ENCODE results near the gene MEIS1.

DNA sequence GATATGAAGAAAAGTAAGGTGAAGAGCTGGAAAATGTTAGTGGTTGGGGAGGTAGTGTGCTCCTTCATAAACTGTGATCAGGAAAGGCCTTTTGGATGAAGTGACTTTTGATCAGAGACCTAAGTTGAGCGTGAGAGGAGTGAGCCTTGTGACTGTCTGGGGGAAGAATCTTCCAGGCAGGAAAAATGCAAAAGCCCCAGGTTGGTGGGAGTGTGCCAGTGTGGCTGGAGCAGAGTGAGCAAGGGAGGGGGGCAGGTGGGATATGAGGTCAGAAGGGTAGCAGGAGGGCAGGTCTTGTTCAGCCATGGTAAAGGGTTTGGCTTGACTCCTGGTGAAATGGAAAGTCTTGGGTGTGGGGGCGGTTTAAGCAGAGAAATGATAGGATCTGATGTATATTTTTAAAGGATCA is 38.6 kb downstream of the ACTR2 start:
- PRO-cap = no peak

GRCh38 chr2:65275059-65276200 is 47.8 kb downstream of the ACTR2 start:
- PRO-cap = no peak

DNA sequence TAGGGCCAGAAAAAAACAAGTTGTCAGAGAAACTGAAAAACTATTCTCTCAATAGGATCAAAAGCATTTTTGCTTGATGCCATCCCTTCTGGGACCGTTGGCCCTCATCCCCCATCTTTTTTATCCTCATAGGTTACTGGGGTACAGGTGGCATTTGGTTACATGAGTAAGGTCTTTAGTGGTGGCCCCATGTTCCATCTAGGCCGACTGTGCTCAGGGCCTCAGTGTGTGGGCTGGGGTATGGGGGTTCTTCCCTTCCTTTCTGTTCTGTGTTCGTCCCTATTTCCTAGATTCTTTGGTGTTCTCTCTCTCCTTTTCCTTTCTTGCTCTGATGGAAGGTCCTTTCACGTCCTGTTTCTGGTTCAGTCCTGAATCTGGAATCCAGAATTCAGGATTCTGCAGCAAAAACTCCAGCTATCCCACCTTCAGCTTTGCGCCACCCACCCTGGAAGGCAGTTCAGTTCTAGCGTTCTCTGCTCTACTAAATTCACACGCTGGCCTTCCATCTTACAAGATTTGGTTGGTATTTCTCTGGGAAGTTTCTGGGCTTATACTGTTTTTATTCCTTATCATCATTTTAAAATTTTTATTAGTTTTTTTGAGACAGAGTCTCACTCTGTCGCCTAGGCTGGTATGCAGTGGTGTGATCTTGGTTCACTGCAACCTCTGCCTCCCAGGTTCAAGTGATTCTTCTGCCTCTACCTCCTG is 31.9 kb downstream of the SPRED2 start:
- PRO-cap = no peak

DNA sequence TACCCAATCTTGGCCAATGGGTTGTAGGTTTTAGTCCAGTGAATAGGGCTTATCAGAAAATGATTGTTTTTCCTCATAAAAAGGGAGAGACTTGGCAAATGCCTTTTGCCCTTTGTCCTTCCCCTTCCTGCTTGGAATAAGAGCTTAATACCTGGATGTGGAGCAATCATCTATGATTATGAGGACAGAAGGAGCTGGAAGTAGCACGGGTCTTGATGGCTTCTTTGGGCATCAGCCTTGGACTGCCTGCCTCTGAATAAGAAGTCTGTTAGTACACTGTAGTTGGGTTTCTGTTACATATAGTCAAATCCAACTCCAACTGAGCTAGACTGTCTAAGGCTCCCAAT is 23.1 kb upstream of the SPRED2 start:
- PRO-cap = no peak

DNA sequence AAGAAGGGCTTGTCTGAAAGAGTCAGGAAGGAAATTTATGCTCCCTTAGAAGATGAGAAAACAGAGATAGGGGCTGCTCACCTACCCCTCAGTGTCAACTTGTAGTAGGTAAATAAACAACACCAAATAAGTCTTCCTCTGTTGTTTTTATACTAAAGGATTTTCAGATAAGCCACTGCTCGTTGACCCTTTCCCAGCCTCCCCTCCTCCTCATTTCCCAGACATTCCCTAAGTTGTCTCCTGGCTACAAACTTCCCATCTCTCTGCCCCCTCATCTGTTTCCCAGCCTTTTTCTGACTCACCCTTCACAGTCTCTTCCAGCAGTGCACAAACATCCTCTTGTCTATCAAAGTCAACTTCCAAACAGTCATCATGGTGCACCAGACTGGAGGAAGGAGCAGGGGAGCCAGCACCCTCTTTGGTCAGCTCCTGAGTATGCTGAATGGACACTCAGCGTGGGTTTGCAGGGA is 26.5 kb upstream of the SPRED2 start:
- PRO-cap = no peak

DNA sequence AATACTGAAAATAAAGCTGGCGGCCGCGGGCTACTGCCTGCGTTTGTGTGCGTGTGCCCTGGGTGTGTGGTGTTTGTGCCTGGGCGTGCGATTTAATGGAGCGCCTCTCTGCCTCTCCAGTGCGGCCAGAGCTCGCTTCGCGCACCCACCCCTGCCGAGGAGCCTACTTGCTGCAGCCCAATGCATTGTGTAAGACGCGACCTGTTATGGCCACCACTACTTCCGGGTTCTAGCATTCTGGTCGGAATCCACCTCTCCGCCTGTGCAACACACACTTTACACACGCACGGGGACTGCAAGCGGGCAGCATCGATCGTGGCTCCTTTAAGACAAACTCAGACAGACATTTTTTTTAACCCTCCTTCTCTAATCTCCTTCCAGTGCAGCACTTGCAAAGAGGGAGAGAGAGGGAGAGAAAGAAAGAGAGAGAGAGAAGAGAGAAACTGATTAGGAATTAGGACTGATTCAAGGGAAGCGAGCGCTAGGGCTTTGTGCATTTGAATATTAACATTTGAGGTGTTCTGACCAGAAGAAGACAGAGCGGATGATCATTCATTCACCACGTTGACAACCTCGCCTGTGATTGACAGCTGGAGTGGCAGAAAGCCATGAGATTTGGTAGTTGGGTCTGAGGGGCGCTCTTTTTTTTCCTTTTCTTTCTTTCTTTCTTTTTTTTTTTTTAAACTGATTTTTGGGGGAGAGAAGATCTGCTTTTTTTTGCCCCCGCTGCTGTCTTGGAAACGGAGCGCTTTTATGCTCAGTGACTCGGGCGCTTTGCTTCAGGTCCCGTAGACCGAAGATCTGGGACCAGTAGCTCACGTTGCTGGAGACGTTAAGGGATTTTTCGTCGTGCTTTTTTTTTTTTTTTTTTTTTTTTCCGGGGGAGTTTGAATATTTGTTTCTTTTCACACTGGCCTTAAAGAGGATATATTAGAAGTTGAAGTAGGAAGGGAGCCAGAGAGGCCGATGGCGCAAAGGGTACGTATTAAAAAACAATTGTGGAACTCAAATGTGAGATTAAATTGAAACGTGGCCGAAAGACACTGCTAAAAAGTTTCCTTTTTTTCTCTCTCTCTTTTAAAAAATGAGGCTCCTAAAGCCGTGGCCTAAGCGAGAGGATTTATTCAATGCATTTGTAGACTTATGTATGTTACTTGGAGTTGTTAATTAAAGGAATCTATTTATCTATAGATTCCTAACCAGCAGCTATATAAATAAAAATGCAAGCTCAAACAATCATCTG is at the start of gene MEIS1:
Gene MEIS1 (plus strand): TSS at position 235 of the 1,243 bp plus-strand sequence.
- PRO-cap = no peak

DNA sequence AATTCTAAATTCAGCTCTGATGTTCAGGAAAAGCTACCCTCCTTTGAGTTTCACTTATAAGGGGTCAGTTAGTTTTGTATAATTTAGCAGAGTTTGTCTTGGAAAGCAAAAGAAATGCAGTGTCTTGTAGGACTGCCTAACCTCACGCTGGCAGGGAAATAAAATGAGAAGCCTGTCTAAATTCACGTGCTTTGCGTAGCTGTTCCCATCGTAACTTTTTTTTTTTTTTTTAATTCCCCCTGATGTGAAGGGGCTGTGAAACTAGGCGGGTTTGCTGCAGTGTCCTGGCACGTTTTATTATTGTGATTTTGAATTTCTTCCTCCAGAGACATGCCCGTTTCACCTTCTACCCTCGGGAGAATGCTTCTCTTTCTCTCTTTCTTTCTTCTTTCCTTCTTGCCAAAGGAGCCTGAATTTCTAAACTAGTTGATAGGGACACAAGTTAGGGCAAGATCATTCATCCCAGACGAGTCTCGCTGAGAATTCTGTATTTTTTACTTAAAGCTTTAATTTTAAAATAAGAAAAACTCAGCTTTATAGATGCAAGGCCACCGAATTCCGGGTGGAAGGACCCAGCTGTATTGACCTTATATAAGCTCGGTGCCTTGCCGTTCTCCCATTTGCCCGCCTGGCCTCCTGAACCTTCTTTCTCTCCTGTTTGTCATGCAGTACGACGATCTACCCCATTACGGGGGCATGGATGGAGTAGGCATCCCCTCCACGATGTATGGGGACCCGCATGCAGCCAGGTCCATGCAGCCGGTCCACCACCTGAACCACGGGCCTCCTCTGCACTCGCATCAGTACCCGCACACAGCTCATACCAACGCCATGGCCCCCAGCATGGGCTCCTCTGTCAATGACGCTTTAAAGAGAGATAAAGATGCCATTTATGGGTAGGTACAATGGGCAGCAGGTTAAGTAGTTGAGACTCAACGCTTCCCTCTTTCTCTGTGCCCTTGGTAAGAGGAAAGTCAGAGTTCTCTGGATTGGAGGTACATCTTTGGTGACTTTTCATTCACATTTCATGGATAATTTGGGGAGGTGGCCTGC is 2.5 kb downstream of the MEIS1 start:
- PRO-cap = no peak

GRCh38 chr2:66625576-66625963 is 190.6 kb downstream of the MEIS1 start:
- PRO-cap = no peak

- PRO-cap = no peak
Observed at GRCh38 chr2:66686759-66687092, 251.8 kb downstream of the MEIS1 start.

GRCh38 chr2:66687990-66688402 is 253.1 kb downstream of the MEIS1 start:
- PRO-cap = no peak

DNA sequence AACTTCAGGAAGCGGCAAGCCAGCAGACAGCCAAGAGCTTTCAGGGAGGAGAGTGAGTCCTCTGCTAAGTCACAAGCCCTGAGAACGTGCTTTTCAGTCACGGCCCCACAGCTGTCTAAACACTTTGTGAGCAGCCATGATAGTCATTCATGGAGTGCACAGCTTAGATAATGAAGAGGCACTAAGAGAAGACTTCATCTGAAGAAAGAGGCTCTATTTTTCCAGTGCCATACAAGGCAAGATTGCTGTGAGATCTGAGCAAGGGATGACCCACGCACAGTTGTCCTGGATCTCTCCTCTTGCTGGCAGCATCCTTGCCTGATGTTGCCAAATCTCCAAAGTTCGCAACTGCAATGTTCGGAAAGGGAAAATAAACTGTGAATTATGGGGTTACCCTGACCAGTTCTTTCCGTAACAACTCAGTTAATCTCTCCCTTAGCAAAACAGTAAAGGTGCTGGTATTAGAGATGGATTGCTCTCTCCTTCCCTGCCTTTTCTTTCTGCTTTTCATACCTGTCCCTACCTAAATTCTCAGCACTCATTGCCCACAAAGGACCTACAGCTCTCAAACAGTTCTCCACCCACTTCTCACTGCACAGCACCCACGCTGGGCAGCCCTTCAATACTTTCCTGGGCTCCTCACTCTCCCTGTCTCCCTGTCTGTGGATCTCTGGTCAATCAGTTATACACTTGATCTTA is 418.8 kb downstream of the MEIS1 start:
- PRO-cap = no peak

GRCh38 chr2:67561352-67562140 is 164.4 kb downstream of the ETAA1 start:
- PRO-cap = no peak

DNA sequence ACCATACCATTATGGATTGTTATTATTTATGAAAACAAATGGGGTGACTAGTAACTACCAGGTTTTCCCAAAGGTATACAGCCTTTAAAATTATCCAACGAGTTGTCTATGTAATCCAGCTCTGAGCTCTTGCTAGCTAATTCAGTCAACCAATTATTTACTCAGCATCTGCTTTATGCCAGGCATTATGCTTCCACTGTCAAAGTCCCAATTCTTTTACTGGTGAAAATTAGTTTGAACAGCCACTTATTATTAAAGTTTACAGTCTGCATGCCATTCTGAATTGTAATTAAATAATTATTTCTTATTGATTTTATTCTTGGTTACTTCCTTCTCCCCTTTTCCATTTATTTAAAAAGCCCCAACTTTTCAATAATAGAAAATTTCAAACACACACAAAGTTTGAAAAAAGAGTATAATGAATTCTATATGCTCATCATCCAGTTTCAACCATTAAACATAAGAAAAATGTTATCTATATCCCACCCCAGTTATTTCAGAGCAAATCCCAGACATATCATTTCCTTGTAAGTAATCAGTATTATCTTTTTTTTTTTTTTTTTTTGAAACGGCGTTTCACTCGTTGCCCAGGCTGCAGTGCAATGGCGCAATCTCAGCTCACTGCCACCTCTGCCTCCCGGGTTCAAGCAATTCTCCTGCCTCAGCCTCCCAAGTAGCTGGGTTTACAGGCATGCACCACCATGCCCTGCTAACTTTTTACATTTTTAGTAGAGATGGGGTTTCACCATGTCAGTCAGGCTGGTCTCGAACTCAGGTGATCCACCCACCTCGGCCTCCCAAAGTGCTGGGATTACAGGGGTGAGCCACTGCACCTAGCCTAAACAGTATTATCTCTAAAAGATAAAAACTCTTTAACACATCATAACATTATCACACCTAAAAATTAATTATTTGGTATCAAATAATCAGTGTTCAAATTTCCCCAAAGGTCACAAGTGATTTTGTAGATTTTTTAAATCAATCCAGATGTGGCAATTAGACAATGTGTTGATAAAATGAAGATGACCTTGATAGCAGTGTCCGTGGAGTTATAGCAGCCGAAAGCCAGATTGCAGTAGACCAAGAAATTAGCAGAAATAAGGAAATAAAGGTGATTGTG is 47.3 kb downstream of the PPP3R1 start:
- PRO-cap = no peak

DNA sequence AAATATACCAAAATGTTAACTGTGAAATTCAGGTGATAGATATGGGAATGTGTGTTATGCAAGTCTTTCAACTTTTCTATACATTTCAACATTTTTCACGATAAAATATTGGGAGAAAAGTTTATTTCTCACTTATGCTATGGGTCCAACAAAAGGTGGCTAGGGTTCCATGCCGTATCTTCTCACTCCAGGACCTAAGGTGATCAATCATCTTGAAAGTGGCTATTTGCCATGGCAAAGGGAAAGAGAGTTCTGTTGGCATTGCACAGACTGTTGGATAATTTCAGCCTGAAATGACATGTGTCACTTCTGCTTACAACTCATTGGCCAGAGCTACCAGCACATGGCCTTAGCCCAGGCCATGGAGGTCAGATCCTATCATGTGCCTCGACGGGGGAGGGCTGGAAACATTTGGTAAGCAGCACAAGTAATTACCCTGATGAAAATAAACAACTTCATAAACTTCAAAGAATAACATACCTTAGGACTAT is 32.3 kb downstream of the CNRIP1 start:
- PRO-cap = no peak

DNA sequence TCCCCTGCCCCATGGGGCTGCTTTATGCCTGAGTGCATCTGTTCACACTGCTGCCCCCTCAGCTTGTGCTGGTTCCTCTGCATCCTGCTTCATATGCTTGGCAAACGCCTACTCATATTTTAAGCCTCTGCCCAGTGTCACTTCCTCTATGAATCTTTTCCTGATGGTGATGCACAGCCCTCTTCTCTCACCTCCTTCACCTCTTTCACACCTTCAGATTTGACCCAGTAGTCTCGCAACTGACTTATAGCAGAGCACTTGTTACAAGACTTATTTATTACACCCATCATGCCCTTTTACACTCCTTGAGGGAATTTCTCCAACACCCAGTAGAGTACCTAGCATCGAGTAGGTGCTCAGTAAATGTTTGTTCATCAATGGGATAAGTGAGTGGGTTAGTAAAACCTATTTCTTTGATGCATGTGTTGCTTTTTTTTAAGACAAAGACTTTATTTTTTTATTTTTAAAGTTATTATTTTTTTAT is 20.6 kb downstream of the PLEK start:
- PRO-cap = no peak

GRCh38 chr2:68770981-68771802 is 36.6 kb downstream of the ARHGAP25 start:
- PRO-cap = no peak

- PRO-cap = no peak
Observed at GRCh38 chr2:68779537-68779969, 44.9 kb downstream of the ARHGAP25 start.

DNA sequence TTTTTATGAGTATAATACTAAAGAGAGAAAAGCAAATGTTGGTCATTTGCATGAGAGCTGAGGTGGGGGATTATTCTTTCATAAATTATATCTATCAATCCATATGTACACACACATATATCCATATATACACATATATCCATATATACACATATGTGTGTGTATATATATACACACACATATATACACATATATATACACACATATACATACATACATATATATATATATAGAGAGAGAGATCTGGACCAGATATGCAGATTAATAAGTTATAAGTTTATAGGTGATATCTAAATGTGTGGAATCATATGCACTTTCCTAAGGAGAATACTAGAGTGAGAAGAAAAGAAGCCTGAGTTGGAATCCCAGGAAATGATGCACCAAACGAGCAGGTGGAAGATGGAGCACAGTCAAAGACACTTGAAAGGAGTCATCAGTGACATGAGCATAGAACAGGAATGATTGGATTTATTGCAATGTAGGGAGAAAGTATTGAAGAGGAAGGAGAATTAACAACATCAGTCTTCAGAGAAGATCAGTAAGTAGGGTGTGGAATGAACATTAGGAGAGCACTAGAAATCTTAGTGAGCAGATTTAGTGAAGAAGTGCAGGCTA is 68.3 kb downstream of the ARHGAP25 start:
- PRO-cap = no peak

- PRO-cap = no peak
Observed at GRCh38 chr2:69199757-69200703, 187.0 kb downstream of the GFPT1 start.

DNA sequence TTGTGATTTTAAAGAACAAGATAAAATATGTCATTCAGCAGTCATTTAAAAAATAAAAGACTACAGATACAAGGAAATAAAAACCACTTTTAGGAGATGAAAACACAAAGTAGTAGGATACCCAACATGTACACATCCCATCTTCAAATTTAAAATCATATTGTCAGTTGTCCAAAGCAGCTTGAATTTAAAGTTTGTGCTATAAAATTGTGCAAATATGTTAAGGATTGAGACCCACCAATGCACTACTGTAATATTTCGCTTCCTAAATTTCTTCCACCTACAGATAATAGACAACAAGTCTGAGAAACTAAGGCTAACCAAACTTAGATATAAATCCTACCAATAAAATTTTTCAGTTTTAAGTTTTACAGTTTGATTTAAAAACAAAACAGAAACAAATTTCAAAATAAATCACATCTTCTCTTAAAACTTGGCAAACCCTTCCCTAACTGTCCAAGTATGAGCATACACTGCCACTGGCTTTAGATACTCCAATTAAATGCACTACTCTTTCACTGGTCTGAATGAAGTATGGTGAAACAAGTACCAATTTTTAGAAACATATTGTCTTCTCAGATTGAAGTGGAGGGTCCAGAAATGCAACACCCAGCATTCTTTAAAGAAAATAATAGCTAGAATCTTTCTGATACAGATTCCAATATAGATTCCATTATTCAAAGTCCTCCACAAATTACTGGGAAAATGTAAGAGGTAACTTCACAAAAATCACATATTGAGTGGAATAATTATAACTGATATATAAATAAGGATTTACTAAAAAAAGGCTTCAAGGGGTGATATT is 61.5 kb downstream of the GFPT1 start:
- PRO-cap = no peak

All from REH cell (cell line).